Right common carotid artery plus branches (tissue), 1 donor: ENCODE measurements around a stretch of chr11.

- PRO-cap = bidirectional peak, plus-strand start at chr11:819572, minus-strand start at chr11:819415; bidirectional peak, plus-strand start at chr11:819809, minus-strand start at chr11:819735; bidirectional peak, plus-strand start at chr11:820249, minus-strand start at chr11:820036
Measured at GRCh38 chr11:819509-820430, 1.1 kb downstream of the PNPLA2 start.

DNA sequence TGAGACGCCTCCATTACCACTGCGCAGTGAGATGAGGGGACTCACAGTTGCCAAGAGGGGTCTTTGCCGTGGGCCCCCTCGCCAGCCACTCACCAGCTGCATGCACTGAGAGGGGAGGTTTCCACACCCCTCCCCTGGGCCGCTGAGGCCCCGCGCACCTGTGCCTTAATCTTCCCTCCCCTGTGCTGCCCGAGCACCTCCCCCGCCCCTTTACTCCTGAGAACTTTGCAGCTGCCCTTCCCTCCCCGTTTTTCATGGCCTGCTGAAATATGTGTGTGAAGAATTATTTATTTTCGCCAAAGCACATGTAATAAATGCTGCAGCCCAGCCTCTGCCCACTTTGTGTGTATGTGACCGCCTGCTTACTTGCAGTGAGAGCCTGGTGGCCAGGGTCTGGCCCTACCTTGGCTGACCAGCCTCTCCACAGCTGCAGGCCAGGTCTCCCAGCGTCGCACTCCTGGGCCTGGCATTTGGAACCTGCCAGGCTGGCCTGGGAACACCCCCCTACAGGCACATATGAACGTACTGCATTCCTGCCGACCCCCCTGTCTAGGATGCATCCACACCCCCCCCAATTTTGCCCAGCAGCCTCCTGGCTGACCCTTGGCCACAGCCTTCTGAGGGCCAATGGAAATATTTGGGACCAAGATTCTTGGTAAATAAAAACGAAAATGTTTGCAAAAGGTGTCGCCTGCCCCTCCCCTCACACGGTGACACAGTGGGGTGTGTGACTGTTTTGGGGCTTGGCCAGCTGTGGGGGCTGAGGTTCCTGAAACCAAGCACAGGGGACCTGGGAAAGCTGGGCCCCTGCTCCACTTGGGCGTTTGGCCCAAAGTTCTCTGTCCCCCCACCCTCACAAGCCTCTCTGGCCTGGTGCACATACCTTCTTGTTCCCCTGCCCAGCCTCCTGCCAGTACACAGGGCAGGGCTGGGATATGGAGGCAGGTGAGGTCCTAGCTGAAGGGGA, 2.5 kb upstream of the CRACR2B start:
- PRO-cap = no peak

GRCh38 chr11:828474-828859, 748 bp downstream of the CRACR2B start:
- PRO-cap = no peak

DNA sequence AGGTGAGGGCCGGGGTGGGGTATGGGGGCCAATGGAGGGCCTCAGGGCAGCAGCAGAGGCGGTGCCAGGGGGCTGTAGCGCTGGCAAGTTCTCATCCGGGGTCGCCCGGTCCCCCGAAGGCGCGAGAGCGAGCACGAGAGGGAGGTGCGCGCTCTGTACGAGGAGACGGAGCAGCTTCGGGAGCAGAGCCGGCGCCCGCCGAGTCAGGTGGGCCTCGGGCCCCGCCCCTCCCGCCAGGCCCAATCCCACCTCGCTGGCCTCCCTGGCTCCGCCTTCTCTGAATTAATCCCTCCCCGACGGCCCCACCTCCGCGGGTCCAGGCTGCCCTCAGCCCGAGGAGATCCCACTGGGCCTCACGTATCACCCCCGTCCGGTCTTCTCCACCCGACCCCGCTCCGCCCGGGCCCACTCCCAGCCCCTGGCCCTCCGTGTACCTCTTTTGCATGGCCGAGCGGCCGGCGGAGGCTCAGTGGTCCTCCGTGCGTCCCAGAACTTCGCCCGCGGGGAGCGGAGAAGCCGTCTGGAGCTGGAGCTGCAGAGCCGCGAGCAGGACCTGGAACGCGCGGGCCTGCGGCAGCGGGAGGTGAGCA, 2.5 kb downstream of the CRACR2B start:
- PRO-cap = bidirectional peak, plus-strand start at position 346 of the sequence, minus-strand start at position 177 of the sequence

GRCh38 chr11:833308-833876, 640 bp downstream of the CD151 start:
- PRO-cap = bidirectional peak, plus-strand start at chr11:833477, minus-strand start at chr11:833376

DNA sequence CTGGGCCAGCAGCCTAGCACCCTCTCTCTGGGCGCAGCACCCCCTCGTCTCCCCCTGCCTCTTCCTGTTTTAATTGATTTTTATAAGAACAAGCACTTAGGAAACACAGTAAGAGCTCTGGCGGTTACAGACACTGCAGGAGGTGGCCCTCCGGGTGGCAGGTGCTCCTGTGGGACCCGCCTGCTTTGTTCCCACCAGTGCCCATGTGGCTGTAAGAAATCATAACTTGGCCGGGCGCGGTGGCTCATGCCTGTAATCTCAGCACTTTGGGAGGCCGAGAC, 18.4 kb downstream of the TSPAN4 start:
- PRO-cap = no peak

- PRO-cap = no peak
Measured at GRCh38 chr11:862470-862913, 19.8 kb downstream of the TSPAN4 start.

DNA sequence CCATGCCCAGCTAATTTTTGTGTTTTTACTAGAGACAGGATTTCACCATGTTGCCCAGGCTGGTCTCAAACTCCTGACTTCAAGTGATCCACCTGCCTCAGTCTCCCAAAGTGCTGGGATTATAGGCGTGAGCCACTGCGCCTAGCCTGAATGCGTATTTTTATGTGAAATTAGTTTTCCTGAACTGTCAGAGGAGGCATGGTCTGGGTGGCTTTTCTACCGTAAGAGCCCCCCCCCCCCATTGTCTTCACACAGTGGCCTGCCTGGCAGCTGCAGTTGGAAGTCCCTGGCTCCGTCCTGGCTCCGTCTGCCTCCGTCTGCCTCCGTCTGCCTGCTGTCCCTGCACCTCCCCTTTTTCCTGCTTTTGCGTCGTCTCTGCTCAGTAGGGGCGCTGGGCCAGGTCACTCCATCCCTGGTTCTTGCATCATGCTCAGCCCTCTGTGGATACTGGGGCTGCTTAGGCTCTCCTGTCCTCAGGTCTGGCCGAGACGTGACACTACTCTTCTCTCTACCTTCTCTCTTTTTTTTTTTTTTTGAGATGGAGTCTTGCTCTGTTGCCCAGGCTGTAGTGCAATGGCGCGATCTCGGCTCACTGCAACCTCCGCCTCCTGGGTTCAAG, 27.8 kb downstream of the AP2A2 start:
- PRO-cap = no peak

DNA sequence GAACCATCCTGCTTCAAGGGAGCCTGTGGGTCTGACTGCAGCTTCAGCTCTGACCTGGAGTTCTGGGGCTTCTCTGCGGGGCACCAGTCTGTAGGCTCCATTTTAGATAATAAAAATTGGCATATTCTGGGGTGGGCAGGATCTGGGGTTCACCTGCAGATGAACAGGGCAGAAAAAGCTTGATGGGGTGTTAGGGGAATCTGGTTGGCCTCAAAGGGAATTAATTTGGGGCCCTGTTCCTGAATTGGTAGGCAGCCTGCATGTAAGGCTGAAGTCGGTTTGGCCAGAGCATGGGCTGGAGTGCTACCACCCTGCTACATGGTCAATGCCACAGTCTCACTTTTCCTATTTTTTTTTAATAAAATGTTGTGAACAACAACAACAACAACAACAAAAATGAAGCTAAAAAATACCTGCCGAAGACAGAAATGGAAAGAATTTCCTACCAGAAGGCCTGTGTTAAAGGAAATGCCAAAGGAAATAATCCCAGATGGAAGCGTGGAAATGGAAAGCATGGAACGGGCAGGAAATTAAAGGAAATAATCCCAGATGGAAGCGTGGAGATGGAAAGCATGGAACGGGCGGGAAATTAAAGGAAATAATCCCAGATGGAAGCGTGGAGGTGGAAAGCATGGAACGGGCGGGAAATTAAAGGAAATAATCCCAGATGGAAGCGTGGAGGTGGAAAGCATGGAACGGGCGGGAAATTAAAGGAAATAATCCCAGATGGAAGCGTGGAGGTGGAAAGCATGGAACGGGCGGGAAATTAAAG, 38.8 kb downstream of the AP2A2 start:
- PRO-cap = no peak

GRCh38 chr11:1033007-1033572, 3.4 kb downstream of the MUC6 start:
- PRO-cap = no peak

- PRO-cap = no peak
Measured at GRCh38 chr11:1099328-1100092, 58.2 kb upstream of the MUC5AC start.

DNA sequence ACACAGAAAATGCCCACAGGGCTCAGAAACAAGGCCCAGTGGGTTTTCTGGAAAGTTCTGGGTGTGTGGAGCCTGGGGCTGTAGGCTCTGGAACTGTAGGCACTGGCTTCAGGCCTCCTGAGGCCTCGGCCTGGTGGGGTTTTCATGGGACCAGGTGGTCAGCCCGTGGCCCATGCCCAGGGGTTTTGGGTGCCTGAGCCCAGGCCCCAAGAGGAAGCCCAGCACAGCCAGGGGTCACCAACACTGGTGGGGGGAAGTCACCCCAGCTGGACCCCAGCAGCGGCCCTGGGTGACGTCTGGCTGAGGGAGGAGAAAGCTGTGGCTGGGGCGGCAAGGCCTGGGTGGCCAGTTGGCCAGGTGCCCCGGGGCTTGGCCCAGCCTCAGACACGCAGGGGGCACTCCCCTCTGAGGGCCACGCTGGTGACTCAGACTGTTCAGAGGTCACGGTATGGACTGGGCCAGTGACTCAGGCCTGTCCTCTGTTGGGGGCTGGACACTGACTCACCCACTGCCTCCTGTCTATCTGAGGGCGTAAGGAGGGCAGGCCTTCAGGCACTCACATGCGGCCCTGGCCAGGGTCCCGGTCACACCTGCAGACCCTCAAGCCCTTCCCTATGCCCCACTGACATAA, 4.0 kb upstream of the MUC5AC start:
- PRO-cap = no peak

DNA sequence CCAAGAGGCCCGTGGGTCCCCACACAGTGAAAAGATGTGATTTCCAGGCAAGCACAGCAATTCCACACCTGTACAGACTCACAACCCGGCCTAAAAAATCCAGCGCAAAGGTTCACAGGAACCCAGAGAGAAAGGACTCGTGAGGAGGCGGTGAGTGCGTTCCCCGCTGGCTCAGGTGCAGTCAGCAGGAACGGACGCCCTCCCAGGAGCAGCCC, 4.4 kb downstream of the TOLLIP start:
- PRO-cap = no peak

GRCh38 chr11:1305376-1305893, 4.0 kb downstream of the TOLLIP start:
- PRO-cap = no peak

DNA sequence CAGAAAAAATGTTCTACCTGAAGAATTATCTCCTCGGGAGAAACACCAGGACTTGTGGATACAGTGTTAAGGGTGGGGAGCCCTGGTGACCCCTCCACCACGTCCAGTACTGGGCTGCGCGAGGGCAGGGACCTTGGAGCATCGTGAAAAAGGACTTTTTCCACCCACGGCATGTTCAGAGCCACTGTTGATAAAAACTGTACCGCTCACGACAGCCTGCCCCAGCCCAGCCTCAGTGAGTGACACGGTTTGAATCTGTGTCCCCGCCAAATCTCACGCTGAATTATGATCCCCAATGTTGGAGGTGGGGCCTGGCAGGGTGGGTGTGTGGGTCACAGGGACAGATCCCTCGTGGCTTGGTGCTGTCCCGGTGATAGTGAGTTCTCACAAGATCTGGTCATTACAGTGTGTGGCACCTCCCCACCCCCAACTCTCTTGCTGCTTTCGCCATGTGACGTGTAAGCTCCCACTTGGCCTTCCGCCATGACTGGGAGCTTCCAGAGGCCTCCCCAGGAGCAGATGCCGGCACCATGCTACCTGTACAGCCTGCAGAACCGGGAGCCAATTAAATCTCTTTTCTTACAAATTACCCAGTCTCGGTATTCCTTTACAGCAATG, 1.4 kb downstream of the TOLLIP start:
- PRO-cap = no peak

GRCh38 chr11:1448195-1448686, 38.3 kb downstream of the MOB2 start:
- PRO-cap = no peak

DNA sequence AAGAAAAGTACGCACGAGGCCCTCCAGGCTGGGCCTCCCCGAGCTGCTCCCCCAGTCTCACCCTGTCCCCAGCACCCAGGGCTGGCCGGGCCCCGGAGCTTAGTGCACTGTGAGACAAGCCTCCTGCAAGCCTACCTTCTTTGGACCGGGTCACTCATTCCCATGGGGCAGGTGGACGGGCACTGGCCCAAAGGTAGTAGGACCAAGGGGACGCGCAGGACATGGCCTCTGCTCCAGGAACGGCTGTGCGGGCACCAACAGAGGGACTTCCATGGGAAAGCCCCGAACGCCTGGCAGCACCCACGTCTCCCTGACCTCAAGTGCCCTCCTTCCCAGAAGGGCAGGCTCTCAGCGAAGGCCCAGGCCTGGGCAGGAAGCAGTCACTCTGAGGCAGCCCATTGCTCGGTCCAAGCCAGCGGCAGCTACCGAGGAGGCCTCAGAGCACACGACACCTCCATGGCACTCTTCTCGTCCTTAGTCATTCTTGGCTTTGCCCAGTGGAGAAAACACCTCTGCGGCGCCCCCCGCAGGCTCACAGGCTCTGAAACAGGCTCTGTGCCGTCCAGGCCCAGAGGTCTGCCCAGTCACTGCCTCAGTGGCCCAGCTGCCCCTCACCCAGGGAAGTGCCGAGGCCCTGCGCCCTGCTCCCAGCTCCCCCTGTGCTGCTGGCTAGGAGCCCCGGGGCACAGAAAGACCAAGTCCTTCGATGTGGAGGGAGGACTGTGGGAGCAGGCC, 3.8 kb downstream of the MOB2 start:
- PRO-cap = bidirectional peak, plus-strand start at position 398 of the sequence, minus-strand start at position 87 of the sequence; unidirectional peak, plus-strand start at position 425 of the sequence

- PRO-cap = bidirectional peak, plus-strand start at chr11:1488043, minus-strand start at chr11:1487949
Measured at GRCh38 chr11:1487680-1488339, 1.2 kb upstream of the MOB2 start.

GRCh38 chr11:1514434-1515150, 28.0 kb upstream of the MOB2 start:
- PRO-cap = unidirectional peak, minus-strand start at chr11:1514755

- PRO-cap = no peak
Measured at GRCh38 chr11:1522192-1522645, 35.6 kb upstream of the MOB2 start.